LHCN-M2 (cell line): ENCODE measurements around a stretch of chr16.

DNA sequence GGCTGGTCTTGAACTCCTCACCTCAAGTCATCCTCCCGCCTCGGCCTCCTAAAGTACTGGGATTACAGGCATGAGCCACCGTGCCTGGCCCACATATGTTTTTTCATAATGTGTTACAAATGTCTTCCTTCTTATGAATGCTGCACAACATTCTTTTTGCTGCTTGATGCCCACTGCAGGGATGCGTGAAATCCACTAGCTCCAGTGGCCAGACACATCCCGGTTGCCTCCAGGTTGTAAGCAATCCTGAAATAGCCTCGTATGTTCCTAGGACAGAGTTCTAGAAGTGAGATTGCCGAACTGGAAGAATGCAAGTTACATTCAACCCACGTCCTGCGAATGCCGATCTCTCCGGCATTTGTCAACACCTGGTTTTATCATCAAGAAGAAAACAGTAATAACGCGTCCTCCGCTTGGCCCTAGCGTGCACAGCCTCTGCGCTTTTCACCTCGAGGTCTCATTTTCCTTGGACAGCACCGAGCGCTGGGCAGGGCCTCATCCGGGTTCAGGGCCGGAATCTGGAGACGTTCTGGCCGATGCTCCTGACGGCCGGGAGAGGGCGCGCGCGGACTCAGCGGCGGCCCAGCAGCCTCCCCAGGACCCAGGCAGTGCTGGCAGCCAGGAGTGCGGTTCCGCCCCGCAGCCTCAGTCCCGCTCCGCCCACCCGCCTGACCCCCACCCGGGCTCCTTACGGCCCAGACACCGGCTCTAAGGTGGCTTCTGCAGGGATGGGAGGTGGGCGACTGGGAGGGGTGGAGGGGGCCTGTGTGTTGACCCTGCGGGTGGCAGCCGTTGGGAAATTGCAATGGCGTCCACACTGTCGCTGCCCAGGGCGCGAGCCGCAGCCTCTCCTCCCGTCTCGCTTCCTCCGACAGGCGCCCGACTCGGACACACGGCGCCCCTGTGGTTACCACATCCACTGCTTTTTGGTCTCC lies 7.7 kb upstream of the FLYWCH1 start:
- RAMPAGE, long total RNA = no peak

DNA sequence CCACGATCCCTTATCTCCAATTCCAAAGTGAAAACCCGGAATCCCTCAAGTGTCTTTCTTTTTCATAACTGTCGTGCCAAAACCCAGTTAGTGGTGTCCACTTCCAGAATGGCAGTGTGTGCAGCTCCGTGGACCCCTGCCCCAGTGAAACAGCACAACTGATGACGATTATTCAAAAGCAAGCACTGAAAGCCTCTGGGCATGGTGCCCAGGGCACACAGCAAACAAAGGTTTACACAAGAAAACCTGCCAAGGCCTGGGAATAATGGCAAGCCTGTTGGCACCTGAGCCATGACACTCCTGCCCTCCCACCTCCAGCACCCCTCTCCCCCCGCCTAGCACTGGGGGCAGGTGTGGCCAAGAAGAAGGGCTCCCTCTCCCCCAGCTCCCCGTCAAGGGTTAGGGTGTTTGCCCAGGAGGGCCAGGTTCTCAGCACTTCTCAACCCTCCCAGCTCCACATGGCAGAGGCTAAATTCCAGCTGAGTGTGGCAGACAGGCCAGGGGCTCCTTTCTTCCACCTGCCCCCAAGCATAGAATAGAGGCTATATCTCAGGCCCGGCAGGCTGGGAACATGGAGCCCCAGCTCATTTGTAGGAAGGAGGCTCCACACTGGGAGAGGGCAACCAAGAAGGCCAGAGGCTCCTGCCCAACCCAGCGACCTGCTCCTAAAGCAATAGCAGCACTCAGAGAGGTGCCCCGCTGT lies 2.7 kb downstream of the PKMYT1 start:
- RAMPAGE, long total RNA = no peak

DNA sequence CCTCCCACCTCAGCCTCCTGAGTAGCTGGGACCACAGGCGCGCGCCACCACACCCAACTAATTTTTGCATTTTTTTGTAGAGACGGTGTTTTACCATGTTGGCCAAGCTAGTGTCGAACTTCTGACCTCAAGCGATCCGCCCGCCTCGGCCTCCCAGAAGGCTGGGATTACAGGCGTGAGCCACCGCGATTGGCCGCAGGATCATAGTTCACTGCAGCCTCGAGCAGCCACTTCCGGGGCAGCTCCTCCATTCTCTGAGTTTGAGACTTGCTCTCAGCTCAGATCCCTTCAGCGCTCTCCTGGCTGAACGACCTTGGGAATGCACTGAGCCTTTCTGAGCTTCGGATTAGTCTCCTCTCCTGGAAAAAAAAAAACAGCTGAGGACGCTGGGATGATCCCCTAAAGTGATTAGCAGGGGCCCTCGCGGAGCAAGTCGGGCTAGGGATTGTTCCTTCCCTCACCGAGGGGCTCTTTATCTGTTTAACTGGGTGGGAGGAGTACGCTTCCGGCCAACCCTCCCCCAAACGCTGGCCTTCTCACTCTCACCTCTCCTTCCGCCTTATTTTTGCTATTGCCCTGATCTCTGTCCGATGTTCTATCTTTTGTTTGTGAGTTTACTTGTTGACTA lies 1.2 kb upstream of the PKMYT1 start:
- RAMPAGE, long total RNA = no peak

- RAMPAGE, long total RNA = no peak
Observed at GRCh38 chr16:3101101-3101878, 2.2 kb upstream of the ZSCAN10 start.

DNA sequence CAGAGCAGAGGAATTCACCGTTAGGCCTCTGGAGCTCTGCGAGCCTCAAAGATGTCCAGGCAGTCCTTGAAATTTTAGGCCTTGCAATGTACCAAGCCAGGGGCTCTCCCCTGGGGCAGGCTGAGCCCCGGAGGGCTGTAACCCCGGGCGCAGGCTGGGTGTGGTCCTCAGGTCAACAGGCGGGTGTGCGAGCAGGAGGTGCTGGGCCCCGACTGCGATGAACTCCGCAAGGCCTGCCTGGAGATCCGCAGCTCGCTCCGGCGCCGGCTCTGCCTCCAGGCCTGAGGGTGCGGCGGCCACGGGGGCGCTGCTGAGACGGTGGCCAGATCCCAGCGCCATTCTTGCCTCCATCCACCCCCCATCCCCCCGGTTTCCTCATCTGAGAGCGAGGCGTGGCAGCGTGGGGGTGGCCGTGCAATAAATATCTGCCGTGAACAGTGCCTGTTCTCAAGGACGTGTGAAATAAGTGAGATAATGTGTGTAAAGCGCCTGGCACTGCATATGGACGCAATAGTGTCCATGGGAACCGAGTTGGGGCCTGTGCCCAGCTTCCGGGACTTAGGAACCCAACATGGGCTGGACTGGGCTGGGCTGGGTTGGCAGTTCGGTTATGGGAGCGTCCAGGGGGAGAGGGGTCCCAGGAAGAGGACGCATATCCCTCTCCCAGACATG lies 14.8 kb downstream of the ZNF213 start:
- RAMPAGE, long total RNA = no peak

GRCh38 chr16:3264376-3264827 lies 8.0 kb upstream of the MEFV start:
- RAMPAGE, long total RNA = no peak

DNA sequence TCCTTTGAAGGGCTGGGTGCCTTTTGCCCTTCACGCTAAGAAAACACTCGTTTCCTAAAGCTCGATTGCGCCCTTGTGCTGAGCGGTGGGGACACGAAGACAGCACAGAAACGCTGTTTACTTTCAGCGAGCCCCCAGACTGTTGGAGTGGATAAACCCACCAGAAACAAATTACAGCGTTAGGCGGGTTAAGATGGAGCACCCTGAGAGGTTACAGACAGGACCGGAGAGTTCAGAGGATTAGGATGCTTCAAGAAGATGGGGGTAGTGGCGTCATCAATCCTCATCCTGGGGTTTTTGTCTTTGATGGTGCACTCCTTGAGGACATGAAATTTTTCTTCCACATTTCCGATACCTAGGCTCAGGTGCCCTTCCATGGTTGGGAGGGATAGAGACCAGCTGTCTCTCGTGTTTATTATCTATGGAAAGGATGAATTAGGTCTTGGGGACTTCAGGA lies 9.7 kb downstream of the OR2C1 start:
- RAMPAGE, long total RNA = no peak

DNA sequence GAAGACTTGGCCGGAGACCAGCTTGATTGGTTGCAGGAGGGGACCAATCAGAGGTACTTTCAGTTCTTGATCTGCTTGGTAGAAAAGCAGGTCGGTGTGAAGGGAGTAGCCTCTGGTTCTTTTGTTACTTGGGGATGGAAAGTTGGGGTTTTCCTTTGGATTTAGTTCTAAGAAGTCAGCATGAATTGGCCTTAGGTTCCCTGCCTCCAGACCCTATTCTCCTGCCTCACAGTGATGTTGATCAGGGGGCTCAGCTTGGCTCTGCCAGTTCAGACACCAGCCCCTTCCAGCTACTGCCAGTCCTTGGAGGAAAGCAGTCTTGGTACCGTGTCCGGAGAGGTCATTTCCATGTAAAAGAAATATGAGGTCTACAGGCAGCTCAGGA lies 24.7 kb downstream of the NAA60 start:
- RAMPAGE, long total RNA = no peak

GRCh38 chr16:3581679-3582475 lies 4.7 kb upstream of the NLRC3 start:
- RAMPAGE, long total RNA = no peak

DNA sequence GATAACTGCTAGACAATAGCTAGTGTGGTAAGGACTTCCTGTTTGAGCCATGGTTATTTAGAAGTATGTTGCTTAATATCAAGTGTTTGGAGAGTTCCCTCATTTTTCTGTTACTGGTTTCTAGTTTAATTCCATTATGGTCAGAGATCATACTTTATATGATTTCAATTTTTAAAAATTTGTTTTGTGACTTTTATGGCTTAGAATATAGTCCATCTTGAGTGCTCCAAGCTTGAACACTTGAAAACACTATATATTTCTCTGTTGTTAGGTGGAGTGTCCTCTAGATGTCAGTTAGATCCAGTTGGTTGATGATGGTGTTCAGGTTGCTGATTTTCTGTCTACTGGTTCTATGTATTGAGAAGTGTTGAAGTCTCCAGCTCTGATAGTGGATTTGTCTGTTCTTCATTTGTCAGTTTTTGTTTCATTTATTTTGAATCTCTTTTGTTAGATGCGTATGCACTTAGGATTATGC lies 15.0 kb upstream of the SLX4 start:
- RAMPAGE, long total RNA = no peak

- RAMPAGE, long total RNA = no peak
Observed at GRCh38 chr16:3645219-3645796, 9.2 kb upstream of the DNASE1 start.

GRCh38 chr16:3646154-3647123 lies 8.1 kb upstream of the DNASE1 start:
- RAMPAGE, long total RNA = no peak

GRCh38 chr16:3659489-3660168 lies 5.1 kb downstream of the DNASE1 start:
- RAMPAGE, long total RNA = no peak

DNA sequence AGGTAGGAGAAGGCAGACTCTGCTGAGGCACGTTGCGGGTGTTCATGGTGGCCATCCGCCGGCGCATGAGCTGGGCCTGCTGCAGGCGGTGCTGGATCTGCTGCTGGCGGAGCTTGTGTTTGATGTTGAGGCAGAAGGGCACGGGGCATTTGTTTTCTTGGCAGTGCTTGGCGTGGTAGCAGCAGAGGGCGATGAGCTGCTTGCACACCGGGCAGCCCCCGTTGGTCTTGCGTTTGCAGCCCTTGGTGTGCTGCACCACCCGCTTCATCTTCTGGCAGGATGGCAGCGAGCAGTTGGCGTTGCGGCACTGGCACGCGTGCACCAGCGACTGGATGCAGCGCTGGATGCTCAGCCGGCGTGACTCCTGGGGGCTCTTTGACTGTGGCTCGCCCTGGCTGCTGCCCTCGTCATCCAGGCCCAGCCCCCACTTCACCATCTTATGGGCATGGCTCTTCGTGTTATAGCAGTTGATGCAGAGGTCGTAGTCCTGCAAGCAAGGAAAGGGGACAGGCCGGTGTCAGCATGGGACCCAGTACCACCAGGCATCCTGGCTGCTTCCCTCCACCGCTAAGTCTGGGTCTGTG lies 12.2 kb upstream of the TRAP1 start:
- RAMPAGE, long total RNA = no peak

DNA sequence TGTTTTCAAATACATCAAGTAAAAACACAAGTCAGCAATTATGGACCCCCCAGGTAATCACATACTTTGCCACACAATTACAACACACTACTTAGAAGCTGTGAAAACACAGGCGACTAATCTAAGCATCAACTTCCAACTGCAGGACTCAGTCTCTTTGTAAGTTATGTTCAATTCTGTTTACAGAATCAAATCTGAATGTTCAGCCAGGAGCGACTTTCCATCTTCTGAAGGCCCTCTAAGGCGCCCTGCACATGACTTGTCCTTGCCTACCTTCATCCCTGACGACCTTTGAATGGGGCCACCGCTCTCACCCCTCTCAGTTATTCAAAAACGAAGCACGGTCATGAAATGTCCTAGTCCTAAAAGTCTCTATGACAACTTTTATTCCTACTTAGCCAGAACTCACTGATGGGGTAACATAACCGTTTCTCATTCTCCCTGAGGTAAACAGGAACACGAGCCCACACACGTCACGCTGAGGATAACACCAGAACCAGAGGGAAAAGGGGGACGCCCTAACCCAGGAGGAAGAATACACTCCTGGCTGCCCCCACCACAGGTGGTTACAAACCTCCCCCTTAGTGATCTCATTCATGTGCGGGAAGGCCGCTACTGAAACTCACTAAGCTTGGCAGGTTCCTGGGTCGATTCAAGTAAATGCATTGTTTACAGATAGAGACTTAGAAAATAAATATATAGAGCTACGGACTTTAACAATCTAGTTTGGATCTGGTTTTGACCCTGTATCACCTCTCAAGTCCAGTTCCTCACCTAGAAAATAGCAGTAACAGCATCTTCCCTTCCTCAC lies 5.3 kb downstream of the CREBBP start:
- RAMPAGE, long total RNA = no peak

DNA sequence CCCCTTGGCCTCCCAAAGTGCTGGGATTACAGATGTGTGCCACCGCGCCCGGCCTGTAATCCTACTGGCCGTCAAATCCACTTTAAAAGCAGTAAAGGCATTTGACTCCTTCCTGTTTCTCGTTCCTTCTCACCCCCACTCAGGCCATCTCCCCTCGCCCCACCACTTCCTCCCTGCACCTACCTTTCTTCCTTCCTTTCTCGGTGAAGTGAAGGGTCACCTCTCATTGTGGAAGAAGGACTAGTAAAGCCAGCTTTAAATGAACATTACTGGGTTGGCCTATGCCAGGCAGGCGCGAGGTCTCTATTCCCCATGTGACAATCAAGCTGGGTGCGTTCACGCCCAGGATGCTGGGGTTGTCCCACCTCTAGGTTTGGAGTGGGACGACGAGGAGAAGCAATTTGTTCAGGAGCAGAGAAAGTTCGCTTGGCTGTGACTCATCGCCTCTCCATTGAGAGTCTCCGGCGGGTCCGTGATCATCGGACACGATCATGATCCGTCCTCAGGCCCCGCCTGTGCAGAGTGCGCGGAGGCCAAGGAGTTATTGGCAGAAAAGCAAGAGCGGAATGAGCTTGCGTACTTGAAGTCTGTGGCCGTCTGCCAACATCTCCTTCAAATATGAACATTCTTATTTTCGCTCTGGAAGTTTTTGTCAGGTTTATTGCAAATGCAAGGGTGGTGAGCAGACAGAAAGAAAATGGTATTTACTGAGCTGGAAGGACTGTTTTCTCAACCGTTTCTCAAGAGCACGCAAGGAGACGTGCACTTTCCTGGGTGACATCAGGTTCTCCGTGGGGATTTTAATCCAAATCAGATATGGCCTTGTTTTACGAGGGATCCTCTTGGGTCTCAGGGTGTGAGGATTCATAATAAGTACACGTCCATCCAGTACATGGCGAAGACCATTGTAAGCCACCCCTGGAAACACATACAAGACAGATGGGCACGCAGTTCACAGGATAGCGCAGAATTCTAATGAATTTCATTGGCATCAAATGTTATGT lies 69.9 kb upstream of the CREBBP start:
- RAMPAGE, long total RNA = start-site peak on the minus strand centred at position 461 of the sequence, 6 bp wide, 8 reads

DNA sequence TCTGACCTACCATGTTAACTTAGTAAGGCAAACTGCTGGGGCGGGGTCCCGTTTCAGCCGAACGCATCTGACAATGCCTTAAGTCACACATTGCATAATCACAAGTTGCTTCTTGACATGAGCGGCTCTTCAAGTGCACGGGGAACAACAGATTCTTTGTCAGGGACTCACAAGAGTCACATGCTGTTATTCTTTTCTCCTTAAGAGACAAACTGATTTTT lies 63.5 kb downstream of the ADCY9 start:
- RAMPAGE, long total RNA = no peak

DNA sequence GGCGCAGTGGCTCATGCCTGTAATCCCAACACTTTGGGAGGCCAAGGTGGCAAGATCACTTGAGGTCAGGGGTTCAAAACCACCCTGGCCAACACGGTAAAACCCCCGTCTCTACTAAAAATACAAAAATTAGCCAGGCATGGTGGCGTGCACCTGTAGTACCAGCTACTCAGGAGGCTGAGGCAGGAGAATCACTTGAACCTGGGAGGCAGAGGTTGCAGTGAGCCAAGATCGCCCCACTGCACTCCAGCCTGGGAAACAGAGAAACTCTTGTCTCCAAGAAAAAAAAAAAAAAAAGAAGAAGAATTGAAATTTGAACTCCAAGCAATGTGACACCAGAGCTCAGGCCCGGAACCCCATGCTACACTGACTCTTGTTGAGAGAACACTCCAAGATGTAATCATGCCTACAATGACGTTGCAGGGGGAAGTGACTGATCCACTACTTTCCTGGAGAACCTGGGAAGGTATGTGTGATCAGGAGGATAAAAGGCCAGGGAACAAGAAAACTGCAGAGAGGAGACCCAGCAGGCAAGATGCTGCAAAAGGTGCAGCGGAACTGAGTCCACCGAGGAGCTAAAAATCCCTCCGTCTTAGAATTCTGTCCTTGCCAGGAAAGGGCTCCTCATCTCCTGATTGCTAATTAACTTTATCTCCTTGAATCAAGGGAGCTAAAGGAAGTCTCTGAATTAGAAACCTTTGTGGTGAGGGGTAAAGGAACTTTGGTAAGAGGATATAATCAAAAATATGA lies 57.9 kb downstream of the ADCY9 start:
- RAMPAGE, long total RNA = no peak

DNA sequence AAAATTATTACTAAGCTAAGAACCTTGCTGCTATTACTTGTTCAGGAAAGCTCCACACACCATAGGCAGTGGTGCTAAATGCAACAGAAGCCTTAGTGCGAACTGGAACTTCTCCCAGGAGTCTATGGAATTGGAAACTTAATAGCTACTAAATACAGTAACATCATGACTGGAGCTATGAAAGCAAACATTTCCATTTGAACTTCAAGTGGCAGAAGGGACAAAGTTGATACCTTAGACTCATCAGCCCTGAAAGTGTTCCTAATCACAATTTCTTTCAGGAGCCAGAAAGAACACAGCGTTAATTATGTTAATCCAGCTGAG lies 22.5 kb downstream of the ADCY9 start:
- RAMPAGE, long total RNA = no peak

GRCh38 chr16:4211930-4212858 lies 29.7 kb downstream of the SRL start:
- RAMPAGE, long total RNA = no peak